Measurements from ENCODE around the gene USP24.

DNA sequence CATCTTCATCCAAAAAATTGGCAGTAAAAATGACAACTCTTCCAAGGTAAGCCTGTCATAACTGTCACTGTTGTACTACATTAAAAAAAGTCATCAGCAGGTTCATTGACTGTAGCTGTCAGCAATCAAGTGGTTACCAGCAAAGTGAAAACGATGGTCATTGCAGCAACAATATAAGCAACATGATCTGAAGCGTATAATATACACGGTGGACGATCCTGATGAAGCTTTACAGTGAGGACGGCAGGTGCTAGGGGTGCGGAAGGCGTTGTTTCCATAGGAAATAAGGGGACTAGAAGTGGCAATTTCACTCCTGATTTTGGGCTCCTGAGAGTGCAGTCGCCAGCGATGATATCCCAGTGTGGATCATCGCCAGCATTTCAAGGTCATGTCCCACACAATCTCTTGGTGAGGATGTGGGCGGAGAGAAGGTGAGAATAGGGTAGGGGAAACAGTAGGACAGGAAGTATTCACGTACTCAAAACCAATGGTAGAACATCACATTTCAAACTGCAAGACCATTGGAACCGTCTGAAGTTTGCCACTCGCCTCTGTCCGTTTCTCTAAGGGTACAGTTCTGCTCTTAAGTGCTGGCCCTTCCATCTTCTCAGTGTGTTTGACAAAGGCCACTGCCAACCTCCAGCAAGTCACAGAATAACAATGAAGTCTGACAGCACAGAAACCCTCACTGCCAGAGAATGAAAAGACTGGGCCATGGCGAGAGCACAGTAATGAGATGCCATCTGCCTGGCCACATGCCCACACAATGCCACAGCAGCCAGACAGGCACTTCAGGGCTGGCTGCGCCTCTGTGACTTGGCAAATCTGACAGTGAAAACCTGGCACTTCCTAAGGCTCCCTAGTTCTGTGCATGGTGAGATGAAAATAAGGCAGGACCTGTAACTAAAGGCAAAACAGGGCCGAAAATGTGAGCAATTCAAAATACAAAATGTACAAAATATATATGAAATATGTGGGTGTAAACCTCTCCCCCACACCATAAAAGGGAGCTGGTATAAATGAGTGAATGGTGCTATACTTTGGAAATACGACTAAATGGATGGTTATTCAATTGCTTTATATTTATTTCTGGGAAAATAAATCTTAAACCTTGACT, 27.9 kb downstream of the PCSK9 start:
- PRO-cap, result no peak

DNA sequence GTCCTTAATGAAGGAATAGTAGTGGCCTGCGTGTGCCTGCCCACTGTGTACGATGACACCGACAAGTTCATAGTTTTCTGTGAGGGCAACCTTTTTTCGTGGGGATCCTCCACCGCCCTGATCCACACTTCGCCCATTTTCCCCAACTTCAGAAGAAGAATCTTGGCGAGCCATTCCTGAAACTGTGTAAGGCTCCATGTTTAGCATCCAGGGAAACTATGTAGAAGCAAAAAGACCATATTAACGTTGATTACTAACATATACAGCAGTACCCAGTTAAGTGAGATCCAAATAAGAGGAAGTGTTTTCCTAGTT, 57.6 kb downstream of the PCSK9 start:
- PRO-cap, result no peak

DNA sequence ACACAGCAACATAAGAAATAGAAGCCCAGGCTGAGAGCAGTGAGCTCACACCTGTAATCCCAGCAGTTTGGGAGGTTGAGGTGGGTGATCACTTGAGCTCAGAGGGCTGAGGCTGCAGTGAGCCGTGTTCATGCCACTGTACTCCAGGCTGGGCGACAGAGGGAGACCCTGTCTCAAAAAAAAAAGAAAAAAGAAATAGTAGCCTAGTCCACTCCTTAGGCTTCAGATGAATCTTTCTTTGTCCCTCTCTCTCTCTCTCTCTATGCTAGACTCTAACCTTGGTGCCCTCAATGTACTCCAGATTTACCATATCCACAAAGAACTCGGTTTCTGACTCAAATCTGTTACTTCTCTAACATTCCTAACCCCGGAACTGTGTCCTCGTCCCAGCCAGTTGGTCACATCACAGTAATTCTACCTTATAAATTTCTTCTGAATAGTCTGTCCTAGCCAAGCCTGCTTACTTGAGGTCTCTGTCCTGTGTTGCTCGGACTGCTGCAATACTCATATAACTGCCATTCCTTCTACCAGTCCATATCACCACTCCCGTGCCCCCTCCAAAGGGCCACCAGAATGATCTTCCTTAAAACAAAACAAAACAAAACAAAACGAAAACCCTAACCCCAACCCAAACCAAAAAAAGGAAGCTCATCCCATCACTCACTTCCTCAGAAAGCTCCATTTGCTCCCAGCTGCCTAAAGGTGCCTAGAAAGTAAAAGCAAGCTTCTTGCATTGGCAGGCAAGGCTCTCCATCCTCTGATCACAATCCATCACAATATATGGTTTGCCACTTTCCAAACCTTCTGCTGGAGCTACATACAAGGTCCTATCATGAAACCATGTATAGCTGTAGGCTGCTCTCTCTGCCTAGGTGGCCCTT, 20.5 kb downstream of the USP24 start:
- PRO-cap, result no peak

DNA sequence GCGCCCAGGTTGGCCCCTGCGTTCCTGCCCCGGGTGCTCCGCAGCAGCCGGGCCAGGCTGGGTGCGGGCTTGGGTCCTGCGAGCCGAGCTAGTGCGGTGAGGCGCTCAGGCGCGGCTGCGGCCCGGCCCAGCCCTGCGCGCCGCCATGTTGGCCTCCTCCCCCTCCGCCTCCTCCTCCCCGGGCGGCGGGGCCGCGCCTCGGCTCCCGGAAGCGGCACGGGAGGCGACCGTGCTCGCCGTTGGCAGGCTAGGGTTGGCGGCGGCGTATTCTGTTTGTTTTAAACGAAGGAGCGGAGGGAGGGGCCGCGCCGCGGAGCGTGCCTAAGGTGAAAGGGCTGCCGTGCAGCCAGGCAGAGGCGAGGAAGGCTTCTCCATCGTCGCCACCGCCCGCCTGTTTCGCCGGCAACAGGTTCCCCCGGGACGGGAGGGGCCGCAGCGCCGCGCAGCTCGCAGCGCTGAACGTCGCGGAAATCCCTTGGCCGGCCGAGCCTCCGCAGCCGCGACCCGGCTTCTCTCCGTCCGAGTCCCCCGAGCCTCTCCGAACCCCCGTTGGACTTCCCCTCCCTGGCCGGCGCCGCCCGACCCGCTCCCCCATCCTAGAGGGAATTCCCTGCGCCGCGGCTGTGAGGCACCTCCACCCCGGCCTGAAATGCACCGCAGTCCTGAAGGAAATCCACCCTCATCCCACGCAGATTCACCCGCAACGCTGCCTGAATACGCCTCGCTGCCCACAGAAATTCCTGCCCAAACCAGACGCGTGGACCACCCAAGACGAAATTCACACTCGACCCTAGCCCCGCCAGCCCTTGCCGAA, at the start of gene USP24:
TSS of gene USP24 (minus strand) at position 158 of the 814 bp plus-strand sequence.
- PRO-cap, result bidirectional peak, plus-strand start at position 208 of the sequence, minus-strand start at position 147 of the sequence; bidirectional peak, plus-strand start at position 682 of the sequence, minus-strand start at position 664 of the sequence

DNA sequence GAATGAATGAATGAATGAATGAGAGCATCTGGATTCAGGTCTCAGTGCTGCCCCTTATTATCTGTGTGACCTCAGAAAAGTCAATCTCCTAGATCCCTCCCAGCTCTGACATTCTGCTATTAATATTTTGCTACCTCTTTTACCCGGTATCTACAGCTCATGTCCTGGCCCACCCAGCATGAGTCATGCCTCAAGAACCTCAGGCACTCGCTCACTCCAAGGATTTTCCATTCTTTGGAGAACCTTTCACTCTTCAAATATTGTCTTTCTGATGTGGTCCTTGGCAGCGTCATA, 213.8 kb upstream of the USP24 start:
- PRO-cap, result no peak

GRCh38 chr1:56200393-56200889, 378.9 kb downstream of the PLPP3 start:
- PRO-cap, result no peak

DNA sequence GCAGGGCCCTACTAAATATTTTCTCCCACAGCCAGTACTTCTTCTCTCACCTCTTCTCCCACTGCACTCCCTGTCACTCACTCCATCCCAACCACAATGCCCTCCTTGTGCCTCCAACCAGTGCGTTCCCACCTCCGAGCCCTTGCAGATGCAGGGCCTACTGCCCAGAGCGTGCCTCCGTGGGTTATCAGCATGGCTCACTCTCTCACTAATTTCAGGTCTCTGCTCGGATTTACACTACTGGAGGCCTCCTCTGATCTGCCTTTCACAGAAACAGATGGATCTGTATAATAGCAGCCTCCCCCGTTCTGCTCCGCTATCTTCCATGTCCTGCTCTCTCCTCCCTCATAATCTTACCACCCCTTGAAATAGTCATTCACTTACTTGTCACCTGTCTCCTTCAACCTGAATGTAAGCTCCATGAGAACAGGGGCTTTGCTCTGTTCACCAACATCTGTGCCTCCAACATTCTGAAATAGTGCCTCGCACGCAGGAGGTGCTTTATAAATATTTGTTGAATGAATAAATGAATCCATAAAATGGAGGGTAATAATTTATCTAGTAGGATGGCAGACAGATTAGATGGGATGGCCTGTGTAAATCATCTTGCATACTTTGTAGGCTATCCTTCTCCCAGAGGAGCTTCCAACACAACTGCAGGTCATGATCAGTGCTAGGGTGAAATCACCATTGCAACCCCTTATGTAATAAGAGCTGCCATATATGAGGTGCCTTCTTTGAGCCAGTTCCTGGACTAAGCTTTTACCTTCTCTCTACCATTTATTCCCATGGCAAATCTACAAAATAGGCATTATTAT, 195.0 kb downstream of the PLPP3 start:
- PRO-cap, result no peak

DNA sequence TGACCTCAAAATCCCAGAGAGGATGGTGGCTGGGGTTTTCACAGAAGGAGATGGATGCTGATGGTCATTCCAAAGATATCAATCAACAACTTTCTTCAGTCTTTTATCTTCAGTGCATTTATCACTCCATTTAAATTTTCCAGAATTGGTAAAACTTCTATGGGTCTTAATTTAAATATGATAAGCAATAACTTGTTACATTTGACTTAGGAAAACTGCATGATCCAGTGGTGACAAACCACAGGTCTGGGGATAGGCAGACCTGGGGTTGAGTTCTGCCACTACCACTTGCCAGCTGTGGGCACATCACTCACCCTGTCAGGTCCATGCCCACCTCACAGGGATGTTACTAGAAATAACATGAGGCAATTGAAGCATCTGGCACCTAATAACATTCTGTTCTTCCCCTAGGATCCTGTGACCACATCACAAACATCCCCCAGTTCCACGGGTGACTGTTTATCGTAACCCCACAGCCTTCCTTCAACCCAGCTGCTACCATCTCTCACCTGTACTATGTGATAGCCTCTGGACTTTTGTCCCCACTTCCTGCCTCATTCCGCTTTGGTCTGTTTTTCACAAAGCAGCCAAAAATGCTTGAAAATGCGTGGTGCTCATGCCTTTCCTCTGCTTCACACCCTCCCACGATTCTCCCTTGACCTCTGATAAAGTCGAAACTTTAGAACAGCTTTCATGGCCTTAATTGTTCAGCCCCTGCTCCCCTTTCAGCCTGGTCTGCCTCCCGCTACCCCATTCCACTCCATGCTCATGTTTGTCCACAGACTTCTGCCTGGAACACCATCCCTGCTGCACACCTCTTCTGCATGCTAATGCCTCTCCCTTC, 165.9 kb downstream of the PLPP3 start:
- PRO-cap, result no peak

DNA sequence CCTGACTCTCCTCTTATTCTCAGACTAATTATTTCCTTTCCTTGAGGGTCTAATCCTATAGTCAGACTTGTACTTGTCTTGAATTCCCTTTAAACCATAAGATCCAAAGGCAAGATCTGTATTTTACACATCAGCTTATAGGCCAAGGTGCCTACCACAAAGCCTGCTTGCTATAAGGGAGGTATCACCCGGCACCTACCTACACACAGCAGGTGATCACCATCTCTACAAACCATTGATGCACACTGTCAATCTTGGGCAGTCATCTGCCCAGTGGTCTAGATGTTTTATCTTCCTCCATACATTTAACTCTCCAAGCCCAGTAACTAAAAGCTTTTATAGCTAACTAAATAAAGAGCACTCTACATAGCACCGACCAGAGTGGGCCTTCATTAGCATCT, 48.1 kb downstream of the PLPP3 start:
- PRO-cap, result no peak

DNA sequence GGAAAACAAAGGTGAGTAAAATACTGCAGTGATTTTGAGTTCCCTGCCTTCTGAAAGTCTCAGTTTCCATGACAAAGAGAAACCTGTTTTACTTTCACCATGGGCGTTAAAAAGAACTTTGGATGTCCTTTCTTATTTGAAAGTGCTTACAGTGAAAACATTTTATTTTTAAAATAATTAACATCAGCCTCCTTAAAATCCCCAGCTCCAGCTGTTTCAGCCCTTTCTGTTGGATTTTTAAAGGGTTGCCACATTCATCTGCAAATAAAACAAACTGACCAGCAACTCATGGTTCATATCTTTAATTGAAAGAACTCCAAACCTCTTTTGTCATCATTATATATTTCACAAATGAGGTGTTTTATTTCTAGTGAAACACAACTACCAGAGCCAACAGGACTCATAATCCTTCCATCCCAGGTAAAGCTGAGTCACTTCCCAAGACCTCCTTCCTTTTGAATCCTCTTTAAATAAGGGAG, 35.3 kb downstream of the PLPP3 start:
- PRO-cap, result no peak

DNA sequence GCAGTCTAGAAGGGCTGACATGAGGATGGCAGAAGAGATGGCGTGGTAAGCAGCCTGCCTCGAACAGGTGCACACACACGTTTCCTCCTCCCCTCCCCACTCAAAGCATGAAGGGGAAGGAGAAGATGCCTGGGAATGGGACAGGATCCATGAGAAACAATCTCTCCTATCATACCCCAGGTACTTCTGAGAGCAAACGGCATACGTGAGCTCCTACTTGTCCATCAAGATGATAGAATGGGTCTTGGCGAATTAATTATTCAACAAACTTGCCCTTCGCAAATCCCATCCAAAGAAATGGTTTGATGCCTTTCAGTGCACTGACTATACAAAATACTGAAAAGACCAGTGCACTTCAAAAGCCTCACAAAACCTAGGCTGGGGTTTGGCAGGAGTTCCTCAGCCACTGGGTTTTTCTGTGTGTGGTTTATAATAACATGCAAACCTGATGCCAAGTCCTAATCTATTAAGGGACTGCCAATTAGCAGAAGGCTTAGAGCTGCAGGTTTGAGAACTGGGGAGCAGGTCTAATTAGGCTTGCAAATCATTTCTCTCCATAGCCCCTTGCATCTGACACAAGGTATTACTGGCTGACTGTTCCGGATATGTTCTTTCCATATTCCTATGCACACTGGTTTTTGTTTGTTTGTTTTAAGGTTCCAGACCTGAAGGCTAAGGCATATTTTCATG, 27.8 kb downstream of the PLPP3 start:
- PRO-cap, result no peak

DNA sequence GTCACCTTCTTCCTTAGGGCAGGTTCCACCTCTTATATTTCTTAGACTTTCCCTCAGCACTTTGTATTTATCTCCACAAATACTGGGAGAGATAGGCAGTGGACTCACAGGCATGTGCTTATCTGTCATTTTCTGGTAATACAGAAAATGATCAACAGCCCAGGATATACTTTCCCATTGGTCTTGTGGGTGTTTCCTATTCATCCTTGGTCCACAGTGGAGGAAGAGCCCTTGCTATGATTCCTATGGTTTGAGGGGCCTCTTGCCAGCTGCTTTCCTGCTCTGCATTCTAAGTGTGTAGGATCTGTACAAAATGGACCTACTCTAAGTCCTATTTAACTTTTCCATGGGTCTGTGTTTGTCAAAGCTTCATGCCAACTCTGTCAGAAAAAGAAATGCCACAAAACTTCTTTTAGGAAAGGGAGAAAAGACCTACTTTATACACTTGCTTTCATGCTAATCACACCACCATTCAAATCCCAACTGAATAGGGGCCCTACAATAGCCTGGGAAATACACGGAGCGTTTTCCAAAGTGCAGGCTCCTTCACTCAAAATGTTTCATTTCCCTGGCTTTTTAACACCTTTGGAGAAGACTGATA, 16.4 kb downstream of the PLPP3 start:
- PRO-cap, result no peak

DNA sequence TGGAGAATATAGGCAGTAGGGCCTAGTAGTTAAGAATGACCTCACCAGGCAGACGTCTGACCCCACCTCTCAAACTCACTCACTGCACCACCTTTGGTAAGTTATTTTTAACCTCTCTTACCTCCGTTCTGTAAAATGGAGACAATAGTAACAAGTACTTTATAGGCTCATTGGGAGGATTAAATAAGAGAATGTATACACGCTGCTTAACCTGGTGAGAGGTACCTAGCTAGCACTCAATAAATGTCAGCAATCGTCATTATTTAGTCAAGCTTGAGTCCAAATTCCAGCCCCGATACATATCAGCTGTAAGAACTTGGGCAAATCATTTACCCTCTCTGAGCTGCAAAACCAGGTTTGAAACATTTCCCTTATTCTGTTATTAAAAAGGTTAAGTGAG, 13.1 kb downstream of the PLPP3 start:
- PRO-cap, result no peak

DNA sequence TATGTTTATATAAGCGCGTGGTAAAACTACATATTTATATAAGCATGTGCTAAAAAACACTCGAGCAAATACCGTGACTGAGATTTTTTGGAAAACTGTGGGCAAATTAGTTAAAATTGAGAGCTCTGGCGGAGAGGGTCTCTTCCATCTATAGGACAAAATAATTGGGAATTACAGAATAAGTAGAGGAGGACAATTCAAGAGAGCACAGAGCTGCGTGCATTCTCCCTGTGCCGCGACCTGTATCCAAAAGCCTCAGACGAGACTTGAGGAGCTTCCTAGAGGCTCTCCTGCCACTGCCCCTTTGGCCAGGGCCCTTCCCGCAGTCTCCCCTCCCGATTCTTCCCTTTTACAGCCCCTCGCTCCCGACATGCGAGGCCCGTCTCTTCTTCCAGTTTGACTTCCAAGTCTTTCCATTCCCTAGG, 606 bp upstream of the PRKAA2 start:
- PRO-cap, result no peak

GRCh38 chr1:56770114-56770499, 49.1 kb downstream of the FYB2 start:
- PRO-cap, result no peak

DNA sequence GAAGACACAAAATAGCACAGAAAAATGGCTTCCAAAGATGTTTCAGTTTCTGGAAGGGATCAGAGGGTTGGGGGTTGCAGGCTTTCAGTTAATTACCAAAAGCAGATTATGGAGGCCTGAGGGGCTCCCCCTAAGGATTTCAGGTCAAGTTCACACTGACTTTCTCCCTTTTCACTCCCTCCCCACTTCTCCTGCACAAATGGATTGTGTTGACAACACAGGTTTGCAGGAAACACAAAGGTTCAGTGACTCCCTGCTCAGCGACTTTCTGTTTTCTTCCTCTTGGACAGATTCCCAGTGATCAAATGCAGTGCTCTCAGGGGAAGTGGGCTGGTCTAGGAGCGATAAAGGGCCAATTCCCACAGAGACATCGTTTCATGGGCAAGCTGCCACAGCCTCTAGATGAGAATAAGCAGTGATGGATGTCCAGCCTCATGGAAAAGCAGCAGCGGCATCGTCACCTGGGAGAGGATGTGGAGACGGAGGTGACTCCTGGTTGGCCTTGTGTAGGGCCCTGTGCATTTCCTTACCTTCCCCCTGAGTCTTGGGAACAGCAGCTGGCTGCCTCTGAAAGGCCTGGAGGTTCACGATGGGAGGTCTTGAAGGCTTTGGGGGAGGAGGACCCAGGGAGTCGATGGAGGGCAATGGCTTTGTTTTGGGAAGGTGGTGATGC, 30.6 kb downstream of the FYB2 start:
- PRO-cap, result no peak

- PRO-cap, result no peak
Measured at GRCh38 chr1:56894081-56894375, 39.4 kb downstream of the C8A start.

GRCh38 chr1:57423025-57423478, 808 bp downstream of the DAB1 start:
- PRO-cap, result no peak

- PRO-cap, result no peak
Measured at GRCh38 chr1:58274298-58274876, 272.1 kb downstream of the OMA1 start.

DNA sequence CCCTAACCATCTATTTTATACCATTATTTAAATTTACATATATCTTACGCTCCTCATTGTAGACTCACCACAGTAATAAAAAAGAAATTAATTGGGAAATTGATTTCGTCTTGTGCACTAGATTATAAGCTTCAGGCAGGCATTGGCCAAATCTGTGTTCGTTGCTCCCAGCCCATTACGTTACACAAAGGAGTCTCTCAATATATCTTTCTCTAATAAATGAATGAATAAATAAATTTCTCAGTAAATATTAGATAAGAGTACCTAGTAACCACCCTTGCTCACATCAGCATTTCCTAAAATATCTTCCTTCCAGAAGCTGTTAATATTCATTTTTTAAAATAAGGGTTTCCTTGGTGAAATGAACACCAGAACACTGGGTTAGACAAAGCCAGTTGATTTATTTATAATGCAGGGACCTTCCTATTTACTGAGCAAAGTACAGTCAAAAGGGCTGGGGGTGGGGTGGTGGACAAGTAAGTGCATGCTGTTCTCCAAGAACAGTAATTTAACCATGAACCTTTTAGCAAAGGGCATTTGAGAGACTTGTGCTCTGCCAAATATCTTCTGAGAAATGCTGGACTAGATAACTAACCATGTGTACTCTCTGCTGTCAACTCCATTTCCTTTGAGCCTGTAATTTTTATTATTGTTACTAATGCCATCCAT, 100.3 kb downstream of the OMA1 start:
- PRO-cap, result no peak